Pericardium fibroblast (primary cell): ENCODE measurements around the gene CTSO.

GRCh38 chr4:154615147-154615507, 2.7 kb upstream of the FGG start:
- RAMPAGE, long total RNA: no peak

GRCh38 chr4:155026749-155027105, 181.7 kb upstream of the NPY2R start:
- RAMPAGE, long total RNA: no peak

DNA sequence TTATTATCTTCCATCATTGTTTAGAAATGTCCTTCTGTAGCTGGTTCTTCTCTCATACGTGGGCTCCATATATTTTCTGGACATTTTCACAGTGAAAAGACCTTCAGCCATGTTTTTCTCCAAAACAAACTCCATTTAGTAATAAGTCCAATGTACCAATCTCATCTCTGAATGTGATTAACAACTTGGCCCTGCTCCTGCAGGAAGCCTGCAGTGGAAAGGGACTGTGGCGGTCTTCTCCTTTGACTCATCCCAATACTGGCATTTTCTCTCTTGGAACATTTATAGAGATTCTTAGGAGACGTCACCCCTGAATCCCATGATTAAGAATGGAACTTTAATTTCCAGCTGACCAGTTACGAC, 96.6 kb upstream of the GUCY1A1 start:
- RAMPAGE, long total RNA: no peak

- RAMPAGE, long total RNA: no peak
Measured at GRCh38 chr4:155883957-155884474, 17.9 kb upstream of the ASIC5 start.

- RAMPAGE, long total RNA: no peak
Measured at GRCh38 chr4:155953418-155954396, at the start of gene CTSO. TSS of gene CTSO (minus strand) at chr4:155953866.

- RAMPAGE, long total RNA: no peak
Measured at GRCh38 chr4:156946470-156947396, 24.9 kb downstream of the PDGFC start.

GRCh38 chr4:158672530-158673049, 494 bp downstream of the ETFDH start:
- RAMPAGE, long total RNA: no peak

GRCh38 chr4:158778071-158778476, 9.2 kb downstream of the FNIP2 start:
- RAMPAGE, long total RNA: no peak

GRCh38 chr4:158843216-158843658, 74.4 kb downstream of the FNIP2 start:
- RAMPAGE, long total RNA: no peak

DNA sequence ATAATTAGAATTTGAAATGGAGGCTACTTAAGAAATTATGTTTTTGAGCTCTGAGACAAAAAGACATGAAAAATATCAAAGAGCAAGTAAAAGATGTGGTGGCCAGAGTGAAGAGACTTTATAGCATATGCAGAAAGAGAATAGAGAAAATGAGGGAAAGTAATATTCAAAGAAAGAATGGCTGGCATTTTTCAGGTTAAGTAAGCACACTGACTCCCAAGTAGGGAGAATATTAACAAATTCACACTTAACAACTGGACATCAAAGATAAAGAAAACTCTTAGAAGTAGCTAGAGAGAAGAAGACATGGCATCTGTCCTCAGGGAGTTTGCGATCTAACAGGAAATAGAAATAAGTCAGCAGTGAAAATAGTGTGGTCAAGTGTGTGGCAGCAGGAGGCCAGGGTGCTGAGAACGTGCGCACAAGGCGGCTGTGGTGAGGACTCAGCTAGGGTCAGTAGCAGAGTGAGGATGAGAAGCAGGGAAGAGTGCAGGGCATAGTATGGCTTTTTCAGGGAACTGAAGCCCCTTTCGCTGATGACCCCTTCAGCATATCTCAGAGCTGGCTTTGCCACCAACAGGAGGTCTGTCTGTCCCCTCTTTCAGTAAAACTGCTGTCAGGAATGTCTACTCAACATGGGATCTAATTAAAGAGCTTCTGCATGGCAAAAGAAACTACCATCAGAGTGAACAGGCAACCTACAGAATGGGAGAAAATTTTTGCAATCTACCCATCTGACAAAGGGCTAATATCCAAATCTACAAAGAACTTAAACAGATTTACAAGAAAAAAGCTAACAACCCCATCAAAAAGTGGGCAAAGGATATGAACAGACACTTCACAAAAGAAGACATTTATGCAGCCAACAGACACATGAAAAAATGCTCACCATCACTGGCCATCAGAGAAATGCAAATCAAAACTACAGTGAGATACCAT, 110.4 kb downstream of the FNIP2 start:
- RAMPAGE, long total RNA: no peak

DNA sequence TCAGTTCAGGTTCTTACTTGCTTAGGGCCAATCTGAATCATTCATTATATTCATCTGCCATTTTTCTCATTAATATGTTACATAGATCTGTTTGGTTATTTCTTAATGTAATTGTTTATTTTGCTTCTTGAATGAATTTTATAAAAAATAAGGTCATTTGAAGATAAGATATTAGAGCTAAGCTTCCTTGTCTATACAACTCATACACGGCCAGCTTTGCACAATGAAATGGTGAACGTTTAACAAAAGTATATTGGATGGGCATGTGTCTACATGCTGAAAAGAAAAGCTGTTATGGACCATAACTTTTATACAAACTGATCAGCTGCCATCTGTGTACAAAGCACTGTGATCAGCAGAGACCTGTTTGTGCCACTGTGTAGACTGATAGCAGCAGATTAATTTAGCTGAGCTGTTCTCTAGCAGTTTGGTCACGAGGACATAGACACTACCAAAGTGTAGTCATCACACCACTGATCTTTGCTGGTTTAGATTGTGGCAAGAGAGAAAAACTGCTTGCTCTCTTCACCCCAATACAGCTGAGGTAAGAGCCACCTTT, 124.4 kb downstream of the RAPGEF2 start:
- RAMPAGE, long total RNA: no peak

- RAMPAGE, long total RNA: no peak
Measured at GRCh38 chr4:159282942-159283248, 180.0 kb downstream of the RAPGEF2 start.

DNA sequence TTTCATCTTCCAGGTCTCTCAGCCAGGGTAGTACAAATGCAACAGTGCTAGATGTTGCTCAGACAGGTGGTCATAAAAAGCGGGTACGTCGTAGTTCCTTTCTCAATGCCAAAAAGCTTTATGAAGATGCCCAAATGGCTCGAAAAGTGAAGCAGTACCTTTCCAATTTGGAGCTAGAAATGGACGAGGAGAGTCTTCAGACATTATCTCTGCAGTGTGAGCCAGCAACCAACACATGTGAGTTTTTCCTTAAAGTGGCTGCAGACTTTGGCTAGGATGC, 242.2 kb downstream of the RAPGEF2 start:
- RAMPAGE, long total RNA: no peak

- RAMPAGE, long total RNA: no peak
Measured at GRCh38 chr4:163114261-163114593, 52.5 kb downstream of the NAF1 start.

DNA sequence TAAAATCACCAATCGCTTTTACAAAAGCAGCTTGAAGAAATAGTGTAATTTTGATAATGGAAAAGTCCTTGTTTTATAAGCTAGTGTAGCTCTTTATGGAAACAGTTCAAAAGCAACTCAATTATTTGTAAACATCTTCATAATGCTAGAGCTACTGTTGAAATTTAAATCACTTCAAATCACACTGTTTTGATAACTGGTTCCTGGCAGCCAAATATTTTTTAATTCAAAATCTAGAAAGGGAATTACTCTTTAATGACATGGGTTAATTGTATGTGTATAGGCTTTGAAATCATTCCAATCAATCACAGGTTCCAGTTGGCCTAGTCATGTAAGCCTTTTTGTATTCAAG, 33.8 kb downstream of the TKTL2 start:
- RAMPAGE, long total RNA: no peak

GRCh38 chr4:163611531-163612566, 117.4 kb downstream of the TMA16 start:
- RAMPAGE, long total RNA: no peak

DNA sequence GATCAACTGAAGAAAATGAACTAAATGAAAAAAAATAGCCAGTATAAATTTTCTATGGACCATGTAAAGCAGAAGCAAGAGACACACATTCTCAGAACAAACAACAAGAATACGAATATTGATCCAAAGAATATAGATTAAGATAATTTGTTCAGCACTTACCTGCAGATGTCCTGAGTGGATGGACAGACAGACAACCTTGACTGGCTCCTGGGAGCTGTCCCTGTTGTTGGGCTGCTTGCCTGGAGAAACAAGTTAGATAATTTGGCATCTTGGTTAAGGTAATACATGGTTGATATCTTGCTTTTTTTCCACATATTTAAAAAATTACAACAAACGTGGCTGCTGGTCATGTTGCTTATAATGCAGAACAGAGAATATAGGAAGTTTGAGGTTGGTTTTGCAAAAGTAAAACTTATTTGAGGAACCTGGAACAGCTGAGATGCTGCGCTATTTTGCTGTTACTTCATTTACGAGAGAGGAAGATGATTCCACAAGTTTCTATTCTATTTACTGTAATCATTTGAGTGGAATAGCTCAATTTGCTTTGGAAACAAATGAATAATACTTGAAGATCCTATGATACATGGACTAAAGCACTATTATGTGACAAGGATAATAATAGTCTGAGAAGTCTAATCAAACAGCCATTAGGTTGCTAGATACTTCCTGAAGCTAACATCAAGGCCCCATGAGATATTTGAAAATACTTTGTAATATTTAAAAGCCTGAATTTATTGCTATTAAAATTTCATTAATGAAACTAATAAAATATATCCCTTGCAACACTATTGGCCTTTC, 118.9 kb downstream of the TMA16 start:
- RAMPAGE, long total RNA: no peak

DNA sequence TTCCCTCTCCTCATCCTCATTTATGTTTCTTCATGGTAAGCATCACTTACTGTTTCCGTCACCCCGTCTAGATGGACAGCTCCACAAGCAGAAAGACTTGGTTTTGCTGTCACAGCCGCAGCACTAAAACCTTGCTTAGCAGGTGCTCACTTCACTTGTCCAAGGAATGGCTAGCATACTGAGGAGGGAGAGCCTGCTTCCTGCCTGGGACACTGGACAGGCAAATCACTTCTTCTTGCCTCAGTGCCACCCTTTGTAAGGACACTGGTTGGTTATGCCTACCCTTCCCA, 506 bp upstream of the KLHL2 start:
- RAMPAGE, long total RNA: no peak

DNA sequence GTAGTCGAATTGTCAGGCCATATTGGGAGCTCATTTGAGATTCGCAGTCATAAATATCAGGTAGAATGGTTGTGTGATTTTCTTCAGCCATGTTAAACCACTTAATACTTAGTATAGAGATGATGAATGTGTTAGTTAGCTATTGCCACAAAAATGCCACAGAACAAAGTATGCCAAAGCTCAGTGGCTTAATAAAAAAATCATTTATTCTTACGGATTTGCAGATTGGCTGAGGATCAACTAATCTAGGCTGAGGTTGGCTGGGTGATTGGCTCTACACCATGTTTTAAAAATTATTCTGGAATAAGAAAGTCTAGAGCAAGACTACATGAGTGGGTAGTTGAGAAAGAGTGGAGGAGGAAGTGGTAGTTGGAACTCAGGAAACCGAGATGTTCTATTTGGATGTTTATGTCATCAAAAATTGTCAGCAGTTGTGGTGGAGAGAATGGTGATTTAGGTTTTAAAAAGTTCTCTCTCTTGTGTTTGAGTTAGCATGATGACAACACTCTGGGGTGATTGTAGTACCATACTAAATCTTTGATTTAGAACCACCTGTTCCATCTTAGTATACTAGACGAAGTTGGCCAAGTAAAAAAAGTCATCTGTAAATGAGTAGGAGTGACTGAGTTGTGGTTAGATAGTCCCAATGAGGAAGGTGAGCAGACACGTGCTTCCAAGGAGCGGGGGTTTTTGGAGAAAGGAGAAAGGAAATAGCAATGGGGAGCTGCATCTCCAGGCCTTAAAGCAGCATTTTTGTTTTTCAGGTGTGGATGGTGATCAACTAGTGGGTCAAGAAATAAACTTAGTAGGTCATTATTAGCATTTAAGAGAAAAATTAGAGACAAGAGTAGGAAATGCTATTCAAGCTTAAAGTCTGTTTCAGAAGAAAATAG, 31.4 kb downstream of the GK3 start:
- RAMPAGE, long total RNA: no peak

- RAMPAGE, long total RNA: no peak
Measured at GRCh38 chr4:165379628-165380377, 995 bp downstream of the CPE start.